MCF 10A (cell line): Measurements from ENCODE around the genes COG2, TTC13, FAM89A, EXOC8 and DISC1.

DNA sequence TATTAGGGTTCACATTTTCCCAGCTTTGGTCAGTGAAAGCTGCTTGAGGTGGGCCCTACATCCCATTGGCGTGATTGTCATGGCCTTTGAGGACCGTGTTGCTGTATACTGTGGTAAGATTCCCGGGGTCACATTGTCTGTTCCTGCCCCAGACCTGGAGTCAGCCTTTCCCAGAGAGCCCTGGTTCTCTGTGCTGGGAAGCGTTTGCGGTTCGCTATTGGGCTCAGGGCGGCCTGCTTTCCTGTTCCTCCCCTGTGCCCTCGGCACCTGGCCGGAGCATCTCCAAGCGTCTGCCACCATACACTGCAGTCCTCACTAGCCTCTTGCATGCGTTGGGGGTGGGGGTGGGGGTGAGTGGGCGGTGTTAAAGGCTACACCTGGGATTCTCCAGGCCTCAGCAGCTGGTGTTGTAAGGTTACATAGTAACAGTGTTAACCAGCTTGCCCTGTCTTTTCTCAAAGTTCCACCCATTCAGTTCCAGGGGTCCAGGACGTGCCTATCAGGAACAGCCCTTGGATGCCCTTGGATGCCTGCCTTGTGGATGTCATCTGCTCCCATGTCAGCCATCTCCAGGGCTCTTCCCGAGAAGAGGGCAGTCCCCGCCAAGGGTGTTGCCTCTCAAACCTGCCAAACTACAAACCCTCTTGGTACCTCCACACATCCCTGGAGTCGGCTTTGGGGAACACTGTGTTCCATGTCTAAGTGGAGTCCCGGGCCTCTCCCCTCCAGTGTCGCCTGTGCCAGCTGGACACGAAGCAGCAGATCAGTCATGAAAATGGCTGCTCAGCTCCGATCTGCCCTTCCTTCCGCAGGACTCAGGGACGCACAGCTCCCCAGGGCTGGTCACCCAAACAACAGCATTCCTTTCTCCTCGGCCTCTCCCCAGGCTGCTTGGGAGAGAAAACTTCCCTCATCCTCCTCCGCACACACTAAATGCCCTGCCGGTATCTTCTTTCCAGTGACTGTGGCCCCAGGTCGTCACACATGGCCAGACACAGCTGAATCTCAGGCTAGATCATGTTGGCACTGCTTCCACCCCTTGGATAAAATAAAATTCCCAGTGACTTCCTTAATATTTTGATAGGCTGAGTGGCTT, 53.1 kb downstream of the GALNT2 start:
- PRO-cap: no peak
- RRBS: no CpG with 5 or more reads among the region's 26 CpGs

DNA sequence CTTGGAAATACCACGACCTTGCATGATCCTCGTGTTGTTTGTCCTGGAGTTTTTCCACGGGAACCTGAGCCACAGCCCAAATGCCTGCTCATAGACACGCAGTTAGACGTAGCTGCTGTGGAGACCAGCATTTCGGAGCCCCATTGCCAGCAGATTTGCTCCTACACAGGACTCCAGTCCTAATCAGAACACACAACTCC, 163.2 kb downstream of the GALNT2 start:
- PRO-cap: no peak
- RRBS: no CpG with 5 or more reads among the region's 6 CpGs

DNA sequence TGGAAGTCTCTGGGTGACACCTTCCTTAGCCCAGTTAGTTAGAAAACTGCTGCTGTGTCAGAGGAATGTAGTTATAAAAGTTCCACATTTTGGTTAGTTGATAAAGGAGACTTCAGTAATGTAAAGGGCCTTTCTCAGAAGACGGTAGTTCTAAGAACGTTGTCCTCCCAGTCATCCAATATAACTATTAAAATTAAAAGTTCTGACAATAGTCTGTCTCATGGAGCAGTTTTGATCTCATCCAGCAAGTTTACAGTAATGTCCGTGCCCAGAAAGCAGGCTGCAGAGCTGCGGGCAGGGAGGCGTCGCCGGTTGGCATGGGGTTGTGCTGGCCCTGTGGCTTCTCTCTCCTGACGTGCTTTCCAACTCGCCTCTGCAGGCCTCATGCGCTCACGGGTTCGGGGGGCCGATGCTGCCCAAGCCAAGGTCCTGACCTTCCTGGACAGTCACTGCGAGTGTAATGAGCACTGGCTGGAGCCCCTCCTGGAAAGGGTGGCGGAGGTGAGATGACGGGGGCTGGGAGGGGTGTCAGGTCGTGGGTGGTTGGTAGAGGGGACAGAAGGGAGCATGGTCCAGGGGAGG, 176.0 kb downstream of the GALNT2 start:
- PRO-cap: no peak
- RRBS: no CpG with 5 or more reads among the region's 17 CpGs

DNA sequence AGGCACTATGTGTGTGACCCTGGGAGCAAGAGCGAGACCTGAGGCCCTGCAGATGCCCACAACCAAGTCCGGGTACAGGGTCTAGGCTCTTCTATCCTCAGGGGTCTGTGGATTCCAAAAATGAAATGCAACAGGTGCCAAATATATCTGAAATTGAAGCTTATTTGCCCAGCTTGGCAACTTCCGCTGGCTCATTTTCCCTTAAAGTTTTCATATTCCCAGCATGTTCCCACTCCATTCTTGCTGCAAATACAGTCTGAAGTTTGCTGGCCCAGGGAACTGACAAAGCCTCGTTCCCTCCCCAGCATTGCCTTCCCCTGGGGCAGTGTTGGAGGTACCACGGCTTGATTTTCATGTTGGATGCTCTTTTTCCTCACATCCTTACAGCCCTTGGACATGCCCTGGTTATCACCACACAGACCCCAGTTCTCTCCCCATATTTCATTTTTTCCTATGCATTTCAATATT, 177.6 kb downstream of the PGBD5 start:
- PRO-cap: no peak
- RRBS: no CpG with 5 or more reads among the region's 5 CpGs

GRCh38 chr1:230642142-230643209, at the start of gene COG2:
Gene COG2 (plus strand): TSS chr1:230642481.
- PRO-cap: bidirectional peak, plus-strand start at chr1:230642457, minus-strand start at chr1:230642386; bidirectional peak, plus-strand start at chr1:230642748, minus-strand start at chr1:230642713; bidirectional peak, plus-strand start at chr1:230642945, minus-strand start at chr1:230642912
- RRBS: 2% methylated on average over 10 of the region's 73 CpGs

DNA sequence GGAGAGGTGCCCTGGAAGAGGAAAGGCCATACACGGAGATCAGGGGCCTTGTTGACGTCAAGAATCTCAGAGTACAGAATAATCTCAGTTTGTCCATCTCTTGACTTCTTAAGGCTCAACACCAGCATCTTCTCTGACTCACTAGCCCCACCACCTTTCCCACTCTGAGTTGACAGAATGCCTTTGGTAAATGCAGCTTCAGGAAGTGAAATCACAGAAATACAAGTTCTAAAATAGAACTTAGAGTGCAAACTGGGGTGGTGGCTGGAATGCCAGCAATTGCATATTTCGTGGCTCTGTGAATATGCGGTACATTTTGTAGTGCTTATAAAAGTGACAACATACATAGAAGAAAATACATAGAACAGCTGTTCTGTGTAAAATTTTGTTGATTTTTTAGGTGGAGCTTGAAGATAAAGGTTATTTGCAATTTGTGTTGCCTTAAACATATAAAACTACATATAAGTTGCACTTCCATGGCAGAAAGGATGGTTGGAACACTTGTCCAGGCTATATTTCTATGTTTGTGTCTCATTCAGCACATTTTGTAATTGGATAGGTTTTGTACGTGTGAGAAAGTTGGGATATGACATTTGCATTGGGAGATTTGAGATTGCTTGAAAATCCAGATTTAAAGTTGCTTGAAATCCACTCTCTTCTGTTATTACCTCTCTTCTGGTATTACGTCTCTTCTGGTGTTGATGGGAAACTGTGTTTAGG, 1.8 kb downstream of the COG2 start:
- PRO-cap: no peak
- RRBS: no CpG with 5 or more reads among the region's 6 CpGs

- PRO-cap: no peak
- RRBS: no CpG with 5 or more reads among the region's 2 CpGs
Observed at GRCh38 chr1:230824577-230824840, 43.8 kb downstream of the C1orf198 start.

DNA sequence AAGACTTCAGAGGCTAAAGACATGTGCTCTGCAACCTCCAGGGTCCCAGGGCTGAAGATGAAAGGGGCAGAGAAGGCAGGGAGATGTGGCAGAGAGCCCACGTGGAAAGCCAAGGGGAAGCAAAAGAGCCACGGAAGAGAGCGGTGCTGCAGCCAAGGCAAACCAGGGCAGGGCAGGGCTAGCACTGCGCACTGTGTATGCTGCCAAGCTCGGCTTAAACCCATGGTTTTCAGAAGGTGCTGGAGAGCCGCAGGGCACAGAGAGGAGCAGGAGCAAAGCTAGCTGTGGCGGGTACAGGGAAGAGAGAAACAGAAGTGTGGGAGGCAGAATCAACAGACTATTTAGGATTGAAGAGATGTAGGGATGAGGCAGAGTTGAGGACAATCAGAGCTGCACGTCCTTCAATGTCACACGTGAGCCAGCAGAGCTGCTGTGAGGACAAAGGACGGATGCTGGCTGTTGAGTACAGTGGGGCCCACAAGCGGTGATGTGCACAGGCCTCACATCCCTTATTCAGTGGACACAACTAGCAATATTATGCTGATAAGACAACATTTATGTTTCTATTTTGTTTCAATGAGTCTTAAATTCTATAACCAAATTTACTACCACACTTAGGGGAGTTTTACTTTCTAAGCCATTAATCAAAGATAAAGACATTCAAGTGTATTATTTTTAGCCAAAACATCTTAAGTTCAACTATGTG, 42.0 kb upstream of the C1orf198 start:
- PRO-cap: no peak
- RRBS: no CpG with 5 or more reads among the region's 11 CpGs

DNA sequence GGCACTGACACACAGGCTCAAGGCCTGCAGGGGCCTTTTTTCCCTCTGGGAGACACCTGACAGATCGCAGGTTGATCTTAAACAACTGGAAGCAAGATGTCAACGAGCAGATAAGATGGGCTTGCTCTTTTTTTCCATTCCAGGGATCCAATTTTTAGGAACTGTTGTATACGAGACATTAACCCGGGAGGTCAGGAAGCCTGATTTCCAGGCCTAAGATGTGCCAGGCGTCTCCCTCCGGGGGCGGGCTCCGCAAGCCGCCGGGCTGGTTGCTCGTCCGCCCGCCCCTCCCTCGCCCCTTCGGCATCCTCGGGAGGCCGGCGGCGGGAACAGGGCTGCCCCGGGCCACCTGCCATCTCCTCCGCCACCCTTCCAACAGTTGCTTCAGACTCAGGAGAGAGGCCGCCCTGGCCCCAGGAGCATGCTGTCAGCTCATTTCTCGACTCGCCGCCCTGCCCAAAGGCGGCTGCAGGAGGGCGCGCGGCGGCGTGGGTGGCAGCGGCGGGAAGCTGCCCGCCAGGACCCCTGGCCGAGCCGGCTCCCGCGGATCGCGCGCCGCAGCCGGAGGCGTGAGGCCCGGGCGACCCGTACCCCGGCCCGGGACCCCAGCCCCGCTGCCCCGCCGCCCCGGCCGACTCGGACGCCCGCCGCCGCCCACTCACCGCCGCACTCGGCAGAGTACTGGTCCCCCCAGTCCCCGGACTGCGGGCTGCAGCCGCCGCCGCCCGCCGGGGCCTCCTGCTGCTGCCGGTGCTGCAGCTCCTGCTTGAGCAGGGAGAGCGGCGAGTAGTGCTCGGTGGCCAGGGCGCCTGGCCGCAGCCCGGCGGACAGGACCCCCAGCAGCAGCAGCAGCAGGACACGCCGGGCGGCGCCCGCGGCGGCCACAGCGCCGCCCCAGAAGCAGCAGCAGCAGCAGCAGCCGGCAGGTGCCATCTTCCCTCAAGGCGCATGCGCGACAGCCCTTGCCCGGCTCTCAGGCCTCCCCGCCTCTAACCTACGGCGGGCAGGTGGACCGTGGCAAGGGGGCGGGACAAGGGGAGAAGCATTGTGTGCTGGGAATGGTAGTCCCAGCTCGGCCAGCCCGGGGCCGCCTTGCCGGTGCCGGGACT, at the start of gene TTC13:
Gene TTC13, minus strand, starts transcription at position 964 of the 1,109 bp plus-strand sequence.
- PRO-cap: bidirectional peak, plus-strand start at position 303 of the sequence, minus-strand start at position 215 of the sequence; bidirectional peak, plus-strand start at position 435 of the sequence, minus-strand start at position 464 of the sequence; bidirectional peak, plus-strand start outside the sequence, minus-strand start at position 950 of the sequence
- RRBS: 1% methylated on average over 38 of the region's 101 CpGs

DNA sequence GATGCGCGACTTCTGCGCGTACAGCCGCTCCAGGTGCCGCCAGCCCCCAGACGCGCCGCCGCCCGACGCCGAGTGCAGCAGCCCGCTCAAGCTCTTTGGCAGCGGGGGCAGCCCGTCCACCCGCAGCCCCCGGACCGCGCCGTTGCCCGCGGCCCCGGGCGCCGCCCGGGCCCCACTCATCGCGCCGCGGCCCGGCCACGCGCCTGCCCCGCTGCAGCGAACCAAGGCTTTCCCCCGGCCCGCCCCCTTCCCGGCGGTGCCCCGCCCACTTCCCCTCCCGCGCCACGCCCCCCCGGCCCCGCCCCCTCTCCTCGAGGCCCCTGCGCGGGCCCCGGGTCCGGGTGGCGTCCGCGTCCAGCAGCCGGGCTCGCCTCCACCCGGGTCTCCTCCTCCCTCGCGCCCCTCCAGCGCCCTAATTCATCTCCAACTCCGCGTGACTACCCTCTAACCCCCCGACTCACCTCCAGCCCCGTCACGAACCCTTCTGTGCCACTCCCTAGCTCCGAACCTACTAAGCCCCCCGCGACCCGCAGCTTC, at the start of gene FAM89A:
Gene FAM89A, minus strand, starts transcription at position 223 of the 537 bp plus-strand sequence.
- PRO-cap: bidirectional peak, plus-strand start at position 308 of the sequence, minus-strand start at position 205 of the sequence
- RRBS: 1% methylated on average over 18 of the region's 69 CpGs

GRCh38 chr1:231053452-231054231, 13.6 kb upstream of the FAM89A start:
- PRO-cap: no peak
- RRBS: no CpG with 5 or more reads among the region's 8 CpGs

GRCh38 chr1:231337349-231337909, at the start of gene EXOC8:
Gene EXOC8 (minus strand): TSS chr1:231337852.
- PRO-cap: bidirectional peak, plus-strand start at chr1:231337582, minus-strand start at chr1:231337436; bidirectional peak, plus-strand start at chr1:231337980, minus-strand start at chr1:231337852
- RRBS: under 1% methylated on average over 15 of the region's 55 CpGs

DNA sequence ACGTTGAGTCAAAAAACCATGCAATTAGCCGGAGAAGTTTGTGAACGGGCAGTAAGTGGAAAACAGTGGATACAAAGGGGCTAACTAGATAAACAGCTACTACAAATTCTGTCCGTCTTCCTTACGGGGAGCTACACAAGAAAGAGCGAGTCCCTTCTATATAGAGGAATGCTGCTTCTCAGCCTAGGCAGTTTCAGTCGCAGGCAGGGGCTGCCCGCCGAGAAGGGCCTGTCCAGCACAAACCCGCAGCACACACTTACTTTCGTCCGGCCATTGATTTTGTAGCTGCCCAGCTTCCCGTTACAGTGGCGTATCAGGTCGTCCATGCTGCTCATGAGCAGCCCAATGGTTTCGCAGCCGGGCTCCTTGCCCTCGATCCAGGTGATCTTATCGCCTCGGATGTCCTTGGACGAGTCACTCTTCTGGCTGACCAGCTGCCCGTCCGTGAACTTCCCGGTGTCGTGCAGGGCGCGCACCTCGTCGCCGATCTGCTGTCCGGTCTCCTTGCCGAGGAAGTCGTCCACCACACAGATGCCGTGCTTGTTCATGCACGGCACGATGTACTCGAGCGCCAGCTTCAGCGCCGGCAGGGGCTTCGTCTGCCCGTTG, 1.2 kb downstream of the EGLN1 start:
- PRO-cap: bidirectional peak, plus-strand start at position 190 of the sequence, minus-strand start at position 144 of the sequence; bidirectional peak, plus-strand start outside the sequence, minus-strand start at position 533 of the sequence
- RRBS: under 1% methylated on average over 26 of the region's 42 CpGs

- PRO-cap: no peak
- RRBS: no CpG with 5 or more reads among the region's 5 CpGs
Observed at GRCh38 chr1:231556817-231557448, 28.5 kb downstream of the TSNAX start.

GRCh38 chr1:231626288-231627073, at the start of gene DISC1:
Gene DISC1 (plus strand): TSS chr1:231626790.
- PRO-cap: bidirectional peak, plus-strand start at chr1:231626789, minus-strand start at chr1:231626628
- RRBS: no CpG with 5 or more reads among the region's 49 CpGs

- PRO-cap: no peak
- RRBS: no CpG with 5 or more reads among the region's 9 CpGs
Observed at GRCh38 chr1:232376491-232376834, 253.5 kb downstream of the SIPA1L2 start.

- PRO-cap: no peak
- RRBS: no CpG with 5 or more reads among the region's 5 CpGs
Observed at GRCh38 chr1:232376835-232377171, 253.1 kb downstream of the SIPA1L2 start.

DNA sequence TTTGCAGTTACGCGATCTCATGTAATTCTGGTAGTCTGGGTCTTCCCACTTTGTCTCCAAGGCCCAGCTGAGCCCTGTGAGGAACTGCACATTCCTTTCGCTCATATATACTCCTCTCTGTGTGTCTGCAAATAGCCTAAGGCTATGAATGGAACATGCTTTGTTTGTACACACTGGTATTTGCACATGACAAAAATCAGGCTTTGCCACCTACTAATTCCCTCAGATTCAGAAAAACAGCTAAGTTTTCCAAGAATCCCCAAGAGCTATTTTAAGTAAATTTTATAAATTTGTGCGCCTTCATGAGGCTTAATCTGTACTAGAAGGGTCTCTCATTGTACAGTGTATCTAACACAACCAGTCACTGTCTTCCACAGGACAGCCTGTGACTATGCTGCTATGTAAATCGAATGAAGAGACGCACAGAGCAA, 87.2 kb downstream of the SIPA1L2 start:
- PRO-cap: no peak
- RRBS: no CpG with 5 or more reads among the region's 6 CpGs

GRCh38 chr1:232548470-232549249, 81.3 kb downstream of the SIPA1L2 start:
- PRO-cap: no peak
- RRBS: no CpG with 5 or more reads among the region's 8 CpGs

DNA sequence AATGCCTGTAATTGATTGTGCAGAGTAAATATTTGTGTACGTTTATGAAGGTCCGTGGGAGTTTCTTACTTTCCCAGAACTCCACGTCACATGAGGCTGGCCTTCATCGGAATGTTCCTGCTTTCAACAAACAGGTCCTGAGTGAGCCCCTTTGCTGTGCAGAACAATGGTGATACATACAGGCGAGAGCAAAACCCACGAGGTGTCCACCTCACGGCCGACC, 2.6 kb upstream of the SIPA1L2 start:
- PRO-cap: no peak
- RRBS: no CpG with 5 or more reads among the region's 8 CpGs